Umbilical cord (tissue), 2 donors: ENCODE data around the gene NRG3.

GRCh38 chr10:79159149-79159622, 90.4 kb downstream of the ZMIZ1 start:
- RAMPAGE, long total RNA, result no peak

DNA sequence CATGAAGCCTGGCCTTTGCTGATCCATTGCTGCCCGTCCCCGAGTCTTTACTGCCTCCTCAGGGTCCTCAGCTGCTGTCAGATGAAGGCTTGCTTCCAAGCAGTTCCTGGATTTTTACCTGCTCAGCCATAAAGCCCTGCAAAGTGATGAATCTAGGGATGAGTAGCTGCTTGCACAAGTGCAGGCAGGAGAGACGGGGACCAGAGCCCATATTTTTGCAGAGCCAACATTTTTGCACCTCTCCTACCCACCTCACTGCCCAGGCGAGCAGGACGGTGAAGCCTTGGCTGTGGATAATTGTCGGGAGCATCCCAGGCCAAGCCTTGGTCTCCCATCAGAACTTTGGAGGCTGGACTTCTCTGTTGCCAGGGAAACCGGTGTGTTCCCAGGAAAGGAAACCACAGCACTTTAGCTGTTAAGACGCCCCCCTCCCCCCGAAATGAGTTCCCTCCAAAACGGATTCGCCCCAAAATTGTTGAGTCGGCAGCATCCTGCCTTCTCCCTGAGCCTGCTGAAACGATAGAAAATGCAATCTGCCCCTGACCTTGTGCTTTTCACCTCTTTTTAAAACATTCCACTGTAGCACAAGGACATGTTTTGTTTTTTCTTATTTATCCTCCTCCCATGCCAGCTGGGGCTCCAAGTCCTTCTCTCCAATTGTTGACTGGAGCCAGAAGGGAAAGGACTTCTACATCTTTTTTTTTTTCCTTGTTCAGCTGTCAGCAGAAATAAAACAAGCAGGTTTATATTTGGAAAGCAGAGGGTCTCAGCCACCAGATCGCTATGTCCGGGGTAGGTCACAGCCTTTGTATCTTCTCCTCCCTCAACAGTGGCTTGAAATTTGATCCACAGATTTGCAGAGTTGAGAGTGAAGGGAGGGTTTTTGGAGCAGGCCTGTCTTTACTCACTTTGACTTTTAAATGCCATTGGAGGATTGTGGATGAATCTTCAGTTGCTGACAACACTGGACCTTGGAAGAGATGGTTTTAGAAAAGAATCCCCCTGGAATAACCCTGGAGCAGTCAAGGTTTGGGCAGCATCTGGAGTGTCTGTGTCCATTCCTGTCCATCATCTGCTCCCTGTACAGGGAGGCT, 116.4 kb downstream of the ZMIZ1 start:
- RAMPAGE, long total RNA, result no peak

- RAMPAGE, long total RNA, result no peak
Measured at GRCh38 chr10:79314291-79314956, 32.8 kb upstream of the PPIF start.

DNA sequence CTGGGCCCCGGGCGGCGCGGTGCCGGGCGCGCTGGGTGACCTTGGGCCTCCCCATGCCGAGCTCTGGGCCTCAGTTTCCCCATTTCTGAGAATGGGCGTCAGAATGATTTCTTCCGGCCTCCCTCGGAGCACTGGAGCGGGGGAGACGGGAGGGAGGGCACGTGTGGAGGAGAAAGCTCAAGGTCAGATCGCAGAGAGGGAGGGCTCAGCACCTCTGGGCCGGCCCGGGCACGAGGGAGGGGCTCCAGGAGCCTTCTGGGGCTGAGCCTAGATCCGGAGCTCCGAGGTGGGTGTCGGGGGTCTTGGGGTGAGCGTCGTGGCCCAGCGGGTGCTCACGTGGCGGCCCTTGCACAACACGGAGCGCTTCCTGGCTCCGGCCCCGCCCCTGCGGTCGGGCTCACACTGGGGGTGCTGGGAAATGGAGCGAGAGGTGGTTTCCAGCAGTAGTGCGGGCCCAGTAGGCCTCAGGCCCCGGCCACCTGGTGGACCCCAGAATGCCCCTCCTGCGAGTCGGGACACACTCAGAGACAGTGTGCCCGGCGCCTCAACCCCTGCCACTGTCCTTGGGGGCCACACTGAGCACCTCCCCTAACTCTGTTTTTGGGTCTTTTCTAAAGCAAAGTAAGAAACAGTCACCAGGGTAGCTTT, 653 bp downstream of the PPIF start:
- RAMPAGE, long total RNA, result no peak

- RAMPAGE, long total RNA, result no peak
Measured at GRCh38 chr10:79348446-79349361, 1.4 kb downstream of the PPIF start.

GRCh38 chr10:79394215-79395116, 47.2 kb downstream of the PPIF start:
- RAMPAGE, long total RNA, result no peak

DNA sequence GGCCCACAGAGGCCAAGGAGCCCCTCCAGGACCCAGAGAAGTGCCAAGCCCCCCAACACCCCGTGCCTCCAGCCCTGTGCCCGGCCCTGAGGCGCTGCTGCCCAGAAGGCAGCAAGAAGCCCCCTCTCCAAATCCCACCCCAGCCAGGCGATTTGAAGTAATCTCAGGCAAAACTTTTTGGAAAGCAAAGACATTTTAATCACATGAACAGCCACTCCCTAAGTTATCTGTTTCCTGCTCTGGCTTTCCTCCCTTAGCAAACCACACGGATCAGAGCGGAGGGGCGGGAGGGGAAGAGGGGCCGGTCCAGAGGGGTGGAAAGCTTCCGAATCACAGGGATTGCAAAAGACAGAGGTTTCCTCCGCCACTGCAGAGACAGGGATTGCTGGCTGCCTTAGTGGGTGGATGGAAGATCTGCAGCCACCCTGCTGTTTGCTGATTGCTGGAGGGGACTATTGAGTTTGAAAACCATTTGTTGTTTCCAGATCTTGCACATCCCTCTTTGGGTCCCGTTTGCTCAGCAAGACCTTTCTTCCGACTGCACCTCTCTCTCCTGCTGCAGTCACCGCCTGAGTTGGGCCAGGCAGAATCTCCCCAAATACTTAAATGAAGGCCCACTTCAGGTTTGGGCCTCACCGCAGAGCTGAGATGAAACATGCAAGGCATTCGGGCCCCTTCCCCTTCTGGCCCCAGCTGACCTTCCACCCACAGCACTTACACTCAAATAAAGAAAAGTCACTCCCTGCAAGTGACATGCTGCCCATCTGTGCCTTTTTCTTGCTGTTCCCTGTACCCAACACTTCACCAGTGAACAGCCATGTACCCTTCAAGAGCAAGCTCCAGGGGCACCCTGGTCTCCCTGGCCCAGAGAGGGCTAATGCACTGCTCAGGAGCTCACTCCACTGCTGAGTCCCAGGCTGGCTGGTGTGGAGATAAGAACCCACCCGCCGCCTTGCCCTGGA, 41.0 kb downstream of the ZCCHC24 start:
- RAMPAGE, long total RNA, result no peak

GRCh38 chr10:79445177-79445475, 298 bp downstream of the ZCCHC24 start:
- RAMPAGE, long total RNA, result no peak

- RAMPAGE, long total RNA, result no peak
Measured at GRCh38 chr10:80126741-80127238, 5.7 kb upstream of the PLAC9 start.

- RAMPAGE, long total RNA, result no peak
Measured at GRCh38 chr10:80144002-80144305, 11.4 kb downstream of the PLAC9 start.

DNA sequence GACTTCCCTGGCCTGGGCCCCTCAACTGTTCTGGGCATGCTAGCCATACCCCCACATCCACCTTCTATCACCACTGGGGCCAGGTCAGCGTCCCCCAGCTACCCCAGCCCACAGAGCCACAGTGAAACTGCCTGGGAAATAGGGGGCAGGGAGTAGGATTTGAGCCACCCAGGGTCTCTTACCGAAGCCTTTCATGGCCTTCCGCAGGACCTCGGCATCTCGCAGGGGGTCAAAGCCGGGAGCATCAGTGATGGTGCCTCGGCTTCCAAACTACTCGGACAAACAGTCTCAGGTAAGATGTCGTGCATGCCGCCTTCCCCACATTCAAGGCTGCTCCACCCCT, 34.5 kb downstream of the PLAC9 start:
- RAMPAGE, long total RNA, result no peak

DNA sequence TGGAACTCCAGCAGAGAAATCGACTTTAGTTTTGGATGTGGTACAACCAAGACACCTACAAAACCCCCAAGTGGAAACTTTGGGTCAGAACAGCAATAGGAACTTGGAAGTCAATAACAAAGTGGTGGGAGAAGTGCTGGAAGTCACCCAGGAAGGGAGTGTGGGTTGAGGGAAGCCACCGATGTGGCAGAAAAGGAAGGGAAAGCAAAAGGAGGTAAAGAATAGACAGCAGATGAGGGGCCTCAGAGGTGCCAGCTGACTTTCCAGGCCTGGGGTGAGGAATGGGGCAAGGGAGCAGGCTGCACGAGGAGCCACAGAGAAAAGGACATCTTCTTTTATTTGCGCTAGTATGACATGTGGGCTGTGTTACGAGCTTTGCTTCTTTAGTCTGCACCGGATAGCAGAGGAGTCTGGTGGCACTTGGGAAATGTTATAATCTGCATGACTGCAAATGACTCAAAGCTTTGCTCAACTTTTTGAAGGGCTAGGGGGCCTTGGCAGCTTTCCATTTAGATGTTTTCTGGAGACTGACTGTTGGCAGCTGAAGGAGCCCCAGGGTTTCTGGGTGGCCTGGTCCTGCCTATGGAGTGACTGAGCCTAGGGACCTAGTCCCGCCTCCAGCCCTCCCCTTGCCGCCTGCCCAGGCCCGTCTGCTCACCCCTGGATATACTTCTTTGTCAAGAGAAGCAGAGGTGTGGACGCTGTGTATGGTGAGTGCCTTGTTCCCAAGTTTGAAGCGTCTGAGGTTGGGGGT, 5.0 kb downstream of the PRXL2A start:
- RAMPAGE, long total RNA, result no peak

- RAMPAGE, long total RNA, result no peak
Measured at GRCh38 chr10:80421600-80422199, 13.3 kb downstream of the PRXL2A start.

GRCh38 chr10:80463899-80464503, 9.9 kb downstream of the TSPAN14 start:
- RAMPAGE, long total RNA, result no peak

- RAMPAGE, long total RNA, result no peak
Measured at GRCh38 chr10:80467766-80468438, 13.8 kb downstream of the TSPAN14 start.

GRCh38 chr10:80662678-80663475, 125.2 kb downstream of the SH2D4B start:
- RAMPAGE, long total RNA, result no peak

GRCh38 chr10:81874451-81875294, at the start of gene NRG3:
NRG3 (plus strand) TSS chr10:81875194.
- RAMPAGE, long total RNA, result no peak

DNA sequence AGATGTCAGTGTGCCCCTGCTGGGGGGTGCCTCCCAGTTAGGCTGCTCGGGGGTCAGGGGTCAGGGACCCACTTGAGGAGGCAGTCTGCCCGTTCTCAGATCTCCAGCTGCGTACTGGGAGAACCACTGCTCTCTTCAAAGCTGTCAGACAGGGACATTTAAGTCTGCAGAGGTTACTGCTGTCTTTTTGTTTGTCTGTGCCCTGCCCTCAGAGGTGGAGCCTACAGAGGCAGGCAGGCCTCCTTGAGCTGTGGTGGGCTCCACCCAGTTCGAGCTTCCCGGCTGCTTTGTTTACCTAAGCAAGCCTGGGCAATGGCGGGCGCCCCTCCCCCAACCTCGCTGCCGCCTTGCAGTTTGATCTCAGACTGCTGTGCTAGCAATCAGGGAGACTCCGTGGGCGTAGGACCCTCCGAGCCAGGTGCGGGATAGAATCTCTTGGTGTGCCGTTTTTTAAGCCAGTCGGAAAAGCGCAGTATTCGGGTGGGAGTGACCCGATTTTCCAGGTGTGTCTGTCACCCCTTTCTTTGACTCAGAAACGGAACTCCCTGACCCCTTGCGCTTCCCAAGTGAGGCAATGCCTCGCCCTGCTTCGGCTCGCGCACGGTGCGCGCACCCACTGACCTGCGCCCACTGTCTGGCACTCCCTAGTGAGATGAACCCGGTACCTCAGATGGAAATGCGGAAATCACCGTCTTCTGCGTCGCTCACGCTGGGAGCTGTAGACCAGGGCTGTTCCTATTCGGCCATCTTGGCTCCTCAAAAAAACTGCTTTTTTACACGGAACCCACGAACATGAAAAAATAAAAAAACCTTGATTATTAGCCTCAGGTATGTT, 474.6 kb downstream of the NRG3 start:
- RAMPAGE, long total RNA, result no peak

DNA sequence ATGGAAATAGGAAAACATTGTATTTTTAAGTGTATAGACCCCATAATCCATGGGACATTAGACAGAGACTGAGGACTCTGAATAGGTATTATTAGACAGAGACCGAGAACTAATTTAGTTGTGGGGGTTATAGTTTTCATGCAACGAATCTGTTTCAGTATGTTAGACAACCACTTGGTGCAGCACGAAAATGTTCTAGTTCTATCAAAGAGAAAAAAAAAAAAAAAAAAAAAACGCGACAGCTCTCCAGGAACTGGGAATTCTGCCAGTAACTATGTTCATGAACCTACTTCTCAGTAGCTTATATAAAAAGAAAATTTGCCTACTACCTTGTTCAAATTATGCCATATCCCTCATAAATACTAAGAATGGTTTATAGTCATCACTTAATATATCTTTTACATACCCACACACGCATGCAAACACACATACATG, 685.2 kb upstream of the GHITM start:
- RAMPAGE, long total RNA, result no peak

DNA sequence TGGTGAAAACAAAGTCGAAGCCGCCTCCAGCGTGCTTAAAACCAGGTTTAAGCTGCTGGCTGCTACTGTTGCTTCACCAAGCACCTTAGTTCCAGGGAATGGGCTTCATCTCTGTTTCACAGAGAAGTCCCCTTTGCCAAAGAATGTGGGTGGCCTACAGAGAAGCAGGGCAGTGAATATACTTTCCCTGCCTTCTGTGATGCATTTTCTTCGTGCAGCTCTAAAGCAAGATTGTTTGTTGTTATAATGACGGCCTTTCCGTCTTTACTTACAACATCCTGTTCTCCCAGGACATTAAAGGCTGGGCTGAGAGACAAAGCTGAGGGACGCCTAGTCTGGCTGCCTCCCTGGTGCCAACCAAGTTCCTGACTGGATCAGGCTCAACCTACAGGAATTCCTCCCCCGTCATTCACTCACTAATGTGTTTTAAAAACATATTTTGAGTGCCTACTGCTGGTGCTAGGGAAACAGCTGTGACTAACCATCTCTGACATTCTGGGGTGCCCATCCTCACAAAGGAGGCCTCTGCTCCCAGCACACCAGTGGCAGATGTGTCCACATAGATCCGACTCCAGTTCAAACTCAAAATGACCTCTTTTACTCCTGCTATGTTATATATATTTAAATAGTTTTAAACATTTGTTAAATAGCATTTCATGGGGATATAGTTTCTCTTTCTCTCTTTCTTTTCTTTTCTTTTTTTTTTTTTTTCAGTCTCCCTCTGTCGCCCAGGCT, 31.8 kb upstream of the CCSER2 start:
- RAMPAGE, long total RNA, result no peak